HGPS cell (cell line): ENCODE data around the genes TRABD2B, AGBL4 and TXNDC12.

DNA sequence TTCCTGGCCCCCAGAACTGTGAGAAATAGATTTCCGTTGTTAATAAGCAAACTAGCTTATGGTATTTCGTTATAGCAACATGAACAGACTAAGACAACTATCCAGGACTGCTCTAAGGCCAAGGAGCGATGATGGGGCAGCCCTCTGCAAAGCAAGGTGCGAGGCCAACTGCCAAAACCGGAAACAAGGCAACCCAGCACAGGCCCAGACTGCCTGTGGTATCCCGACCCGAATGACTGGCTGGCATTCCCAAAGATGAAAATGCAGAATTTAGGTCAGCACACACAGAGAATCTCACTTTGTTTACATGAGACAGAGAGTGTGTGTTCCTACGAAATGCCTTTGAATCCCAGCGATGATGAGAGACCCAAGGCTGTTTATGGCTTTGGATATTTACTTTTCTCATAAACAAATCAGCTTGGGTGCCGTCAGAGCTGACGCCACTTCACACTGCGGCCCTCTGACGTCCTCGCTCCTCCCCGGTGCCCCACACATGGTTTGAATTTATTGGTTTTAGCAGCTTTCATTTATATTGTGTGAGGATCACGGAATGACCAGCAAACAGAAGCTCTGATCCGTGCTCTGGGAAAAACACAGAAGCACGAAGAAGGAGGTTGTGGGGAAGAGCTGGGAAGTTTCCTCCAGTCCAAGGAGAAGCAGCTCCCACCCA lies 18.8 kb downstream of the TRABD2B start:
- RRBS: no CpG with 5 or more reads among the region's 18 CpGs

DNA sequence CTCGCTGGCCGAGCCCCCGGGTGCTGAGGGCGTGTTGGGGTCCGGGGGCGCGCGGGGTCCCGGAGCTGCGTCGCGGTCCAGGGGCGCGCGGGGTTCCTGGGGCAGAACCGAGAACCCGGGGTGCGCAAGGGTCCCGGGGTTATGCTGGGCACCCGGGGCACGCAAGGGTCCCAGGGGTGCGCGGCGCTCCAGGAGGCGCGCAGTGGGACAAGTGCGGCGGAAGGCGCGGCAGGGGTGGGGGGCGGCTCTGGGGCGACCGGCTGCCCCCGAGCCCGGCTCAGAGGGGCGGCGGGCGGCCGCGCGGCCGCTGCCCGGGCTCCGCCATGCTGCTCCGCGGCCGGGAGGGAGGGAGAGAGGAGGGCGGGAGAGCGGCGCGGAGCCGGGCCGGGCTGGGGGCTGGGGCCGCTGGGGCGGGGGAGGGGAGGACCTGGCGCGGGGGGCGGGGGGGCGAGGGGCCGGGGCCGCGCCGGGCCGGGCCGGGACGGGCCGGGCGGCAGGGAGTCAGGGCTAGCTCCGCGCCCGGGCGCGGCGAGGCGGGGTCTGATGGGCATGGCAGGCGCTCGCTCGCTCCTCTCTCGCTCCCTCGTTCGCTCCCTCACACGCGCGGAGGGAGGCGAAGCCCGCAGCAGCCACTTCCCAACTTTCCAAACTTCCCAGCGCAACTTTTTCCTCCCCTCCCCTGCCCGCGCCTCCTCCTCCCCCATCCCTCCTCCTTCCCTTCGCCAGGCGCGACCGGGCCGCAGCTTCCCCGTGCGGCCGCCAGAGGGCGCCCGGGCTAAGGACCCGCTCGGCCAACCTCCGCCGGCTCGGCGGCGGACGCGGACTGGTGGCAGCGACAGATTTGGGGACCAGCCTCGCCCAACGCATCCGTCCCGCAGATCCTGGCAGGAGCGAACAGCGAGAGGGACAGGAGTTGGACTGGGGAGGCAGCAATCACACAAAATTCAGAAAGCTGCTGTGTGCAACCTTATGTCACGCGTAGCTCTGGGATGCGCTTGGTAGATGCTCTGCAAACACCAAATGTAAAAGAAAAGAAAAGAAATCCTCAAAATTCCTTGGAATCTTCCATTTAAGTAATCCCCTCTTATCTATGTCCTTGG lies at the start of gene TRABD2B:
Gene TRABD2B, minus strand, starts transcription at position 356 of the 1,100 bp plus-strand sequence.
- RRBS: 2% methylated on average over 39 of the region's 118 CpGs

GRCh38 chr1:48007017-48007390 lies 9.8 kb upstream of the TRABD2B start:
- RRBS: no CpG with 5 or more reads among the region's 2 CpGs

- RRBS: 5% methylated on average over 22 of the region's 56 CpGs
Observed at GRCh38 chr1:50023517-50024361, at the start of gene AGBL4. Gene AGBL4 (minus strand): TSS chr1:50023954.

GRCh38 chr1:50450982-50451238 lies 27.7 kb upstream of the DMRTA2 start:
- RRBS: no CpG with 5 or more reads among the region's 2 CpGs

DNA sequence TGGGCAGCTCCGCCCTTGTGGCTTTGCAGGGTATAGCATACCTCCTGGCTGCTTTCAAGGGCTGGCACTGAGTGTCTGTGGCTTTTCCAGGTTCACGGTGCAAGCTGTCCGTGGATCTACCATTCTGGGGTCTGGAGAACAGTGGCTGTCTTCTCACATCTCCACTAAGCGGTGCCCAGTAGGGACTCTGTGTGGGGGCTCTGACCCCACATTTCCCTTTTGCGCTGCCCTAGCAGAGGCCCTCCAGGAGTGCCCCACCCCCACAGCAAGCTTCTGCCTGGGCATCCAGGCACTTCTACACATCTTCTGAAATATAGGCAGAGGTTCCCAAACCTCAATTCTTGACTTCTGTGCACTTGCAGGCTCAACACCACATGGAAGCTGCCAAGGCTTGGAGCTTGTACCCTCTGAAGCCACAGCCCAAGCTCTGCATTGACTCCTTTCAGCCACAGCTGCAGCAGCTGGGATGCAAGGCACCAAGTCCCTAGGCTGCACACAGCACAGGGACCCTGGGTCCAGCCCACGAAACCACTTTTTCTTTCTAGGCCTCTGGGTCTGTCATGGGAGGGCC lies 204.6 kb downstream of the FAF1 start:
- RRBS: no CpG with 5 or more reads among the region's 6 CpGs

- RRBS: no CpG with 5 or more reads among the region's 10 CpGs
Observed at GRCh38 chr1:50758444-50759236, 201.4 kb downstream of the FAF1 start.

DNA sequence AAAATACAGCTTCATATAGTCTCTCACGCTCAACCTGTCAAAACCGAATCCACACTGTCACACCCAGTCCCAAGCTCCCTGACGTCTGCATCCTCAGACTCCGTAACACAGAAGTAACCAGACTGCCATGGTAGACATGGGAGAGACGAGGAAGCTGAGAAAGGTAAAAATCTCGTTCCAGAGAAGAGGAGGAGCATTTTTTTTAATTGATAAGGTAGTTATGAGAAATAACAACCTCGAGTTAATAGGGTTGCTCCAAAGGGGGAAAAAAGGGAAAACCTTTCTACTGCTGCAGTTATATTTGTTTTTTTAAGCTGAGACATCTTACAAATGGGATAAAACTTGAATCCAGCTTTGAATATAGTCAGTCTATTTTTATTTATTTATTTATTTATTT lies 572 bp upstream of the FAF1 start:
- RRBS: no CpG with 5 or more reads among the region's 7 CpGs

DNA sequence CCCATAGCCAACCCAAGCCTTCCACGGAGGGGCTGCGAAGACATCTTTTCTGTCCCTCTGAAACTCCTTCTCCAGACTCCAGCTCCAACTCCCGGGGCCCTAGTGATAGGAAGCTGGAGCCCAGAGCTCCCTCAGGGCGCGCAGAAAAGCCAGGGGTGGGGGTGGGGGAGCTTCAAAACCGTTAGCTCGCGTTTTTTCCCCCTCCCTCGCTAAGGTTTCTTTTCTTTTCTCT lies 7.2 kb downstream of the CDKN2C start:
- RRBS: 2% methylated on average over 1 of the region's 9 CpGs

DNA sequence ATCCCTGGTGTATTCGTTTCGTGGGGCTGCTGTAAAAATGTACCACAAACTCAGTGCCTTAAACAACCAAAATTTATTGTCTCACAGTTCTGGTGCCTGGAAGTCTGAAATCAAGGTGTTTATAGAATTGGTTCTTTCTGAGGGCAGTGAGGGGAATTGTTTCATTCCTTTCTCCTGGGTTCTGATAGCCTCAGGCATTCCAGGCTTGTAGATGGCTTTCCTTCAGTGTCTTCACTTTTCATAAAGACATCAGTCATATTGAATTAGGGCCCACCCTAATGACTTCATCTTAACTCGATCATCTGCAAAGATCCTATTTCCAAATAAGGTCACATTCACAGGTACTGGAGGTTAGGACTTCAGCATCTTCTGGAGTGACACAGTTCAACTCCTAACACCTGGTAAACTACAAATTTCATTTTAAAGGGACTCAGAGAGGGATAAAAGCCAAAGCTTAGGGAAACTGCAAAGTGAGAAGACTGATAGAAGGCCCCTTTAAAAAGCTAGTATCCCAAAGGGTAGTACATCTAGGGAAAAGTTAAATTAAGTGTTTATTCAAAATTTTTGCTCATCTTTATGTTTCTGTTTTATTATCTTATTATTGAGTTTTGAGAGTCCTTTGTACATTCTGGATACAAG lies 15.1 kb downstream of the CDKN2C start:
- RRBS: no CpG with 5 or more reads among the region's 3 CpGs

GRCh38 chr1:51313900-51314768 lies 16.2 kb downstream of the TTC39A start:
- RRBS: no CpG with 5 or more reads among the region's 12 CpGs

- RRBS: no CpG with 5 or more reads among the region's 8 CpGs
Observed at GRCh38 chr1:51316323-51317159, 13.8 kb downstream of the TTC39A start.

GRCh38 chr1:51325864-51326791 lies 4.2 kb downstream of the TTC39A start:
- RRBS: 84% methylated on average over 3 of the region's 18 CpGs

GRCh38 chr1:51517797-51519007 lies 864 bp downstream of the EPS15 start:
- RRBS: 1% methylated on average over 21 of the region's 73 CpGs

GRCh38 chr1:51643242-51643923 lies 26.5 kb downstream of the OSBPL9 start:
- RRBS: no CpG with 5 or more reads among the region's 5 CpGs

- RRBS: no CpG with 5 or more reads among the region's 6 CpGs
Observed at GRCh38 chr1:51955621-51956194, 34.8 kb downstream of the RAB3B start.

- RRBS: no CpG with 5 or more reads among the region's 12 CpGs
Observed at GRCh38 chr1:51976704-51977673, 13.5 kb downstream of the RAB3B start.

DNA sequence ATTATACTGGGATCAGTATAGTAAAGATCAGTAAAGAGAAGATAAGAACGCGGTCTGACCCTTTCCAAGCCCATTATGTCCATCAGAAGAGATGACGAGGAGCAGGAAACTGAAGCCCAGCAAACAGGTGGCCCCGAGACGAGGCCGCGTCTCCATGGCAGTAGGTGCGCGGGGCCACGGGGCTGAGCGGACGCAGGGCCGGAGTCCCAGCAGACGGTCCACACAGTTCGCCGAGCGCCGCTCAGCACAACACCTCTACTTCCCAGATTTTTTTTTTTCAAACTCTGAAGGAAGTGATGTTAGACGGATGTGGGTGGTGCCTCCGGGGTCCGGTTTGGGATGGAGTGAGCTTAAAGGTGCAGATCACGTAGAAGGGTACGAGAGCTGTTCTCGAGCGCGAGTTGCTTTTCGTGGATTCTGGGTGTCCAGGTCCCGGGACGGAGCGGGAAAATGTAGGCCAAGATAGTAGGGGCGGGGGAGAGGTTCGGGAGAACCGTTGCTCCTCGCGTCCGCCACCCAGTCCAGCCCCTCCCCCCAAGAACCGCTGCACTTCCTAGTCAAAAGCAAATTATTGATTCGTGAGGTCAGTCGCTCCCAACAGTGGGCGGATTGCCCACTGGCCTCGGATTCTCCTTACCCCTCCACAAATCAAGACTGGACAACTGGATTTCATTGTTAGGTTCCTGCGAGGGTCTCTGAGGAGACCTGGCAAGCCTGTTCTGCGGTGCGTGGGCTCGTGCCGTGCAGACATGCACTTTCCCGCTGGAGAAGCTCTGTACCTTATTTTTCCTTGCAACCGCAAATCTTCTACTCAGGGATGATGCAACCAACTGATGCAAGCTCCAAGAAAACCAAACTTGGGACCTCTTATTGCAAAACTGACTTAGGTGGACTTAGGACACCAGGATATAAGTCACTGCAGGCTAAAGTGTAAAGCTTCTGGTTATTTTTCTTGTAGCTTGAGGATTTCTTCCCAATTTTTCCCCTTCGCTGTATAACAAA lies at the start of gene TXNDC12:
Gene TXNDC12, minus strand, starts transcription at position 251 of the 1,002 bp plus-strand sequence.
- RRBS: 0% methylated on average over 7 of the region's 49 CpGs

DNA sequence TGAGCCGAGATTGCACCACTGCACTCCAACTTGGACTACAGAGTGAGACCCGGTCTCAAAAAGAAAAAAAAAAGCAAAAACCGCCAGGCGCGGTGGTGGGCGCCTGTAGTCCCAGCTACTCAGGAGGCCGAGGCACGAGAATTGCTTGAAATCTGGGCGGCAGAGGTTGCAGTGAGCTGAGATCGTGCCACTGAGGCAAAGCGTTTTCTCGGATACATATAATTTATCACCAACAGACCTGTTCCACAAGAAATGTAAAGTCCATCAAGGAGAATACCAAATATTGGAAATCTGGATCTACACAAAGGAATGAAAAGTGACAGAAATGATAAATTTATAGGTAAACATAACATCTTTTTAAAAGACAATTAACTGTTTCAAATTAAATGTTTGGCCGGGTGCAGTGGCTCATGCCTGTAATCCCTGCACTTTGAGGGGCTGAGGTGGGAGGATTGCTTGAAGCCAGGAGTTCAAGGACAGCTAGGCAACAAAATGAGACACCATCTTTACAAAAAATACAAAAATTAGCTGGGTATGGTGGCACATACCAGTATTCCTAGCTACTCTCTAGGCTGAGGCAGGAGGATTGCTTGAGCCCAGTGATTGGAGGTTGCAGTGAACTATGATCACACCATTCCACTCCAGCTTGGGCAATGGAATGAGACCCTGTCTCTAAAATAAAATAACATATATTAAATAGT lies 51.1 kb downstream of the CC2D1B start:
- RRBS: no CpG with 5 or more reads among the region's 13 CpGs

DNA sequence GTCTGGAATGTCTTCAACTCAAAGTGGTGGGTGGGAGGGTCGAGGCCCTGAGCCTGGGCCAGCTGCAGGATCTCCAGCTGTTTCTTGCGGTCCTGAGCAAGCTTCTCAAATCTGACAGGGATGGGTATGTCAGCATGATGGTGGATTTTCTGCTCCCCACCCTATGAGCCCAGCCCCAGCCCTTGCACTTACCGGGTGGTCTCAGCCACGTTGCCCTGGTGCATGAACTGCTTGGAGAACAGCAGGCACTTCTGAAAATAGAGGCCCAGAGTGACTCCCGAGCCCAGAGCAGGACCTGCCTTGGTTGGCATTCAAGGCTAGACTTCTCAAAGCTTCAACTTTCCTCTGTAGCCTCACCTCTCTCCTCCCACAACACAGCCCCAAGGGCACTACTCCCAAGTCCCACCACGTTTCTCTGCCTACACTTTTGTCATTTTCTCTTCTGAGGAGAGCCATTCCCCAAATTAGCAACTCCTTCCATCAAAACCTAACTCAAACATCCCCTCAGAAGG lies 9.8 kb downstream of the CC2D1B start:
- RRBS: no CpG with 5 or more reads among the region's 6 CpGs